ENCODE measurements around a stretch of chr3.

DNA sequence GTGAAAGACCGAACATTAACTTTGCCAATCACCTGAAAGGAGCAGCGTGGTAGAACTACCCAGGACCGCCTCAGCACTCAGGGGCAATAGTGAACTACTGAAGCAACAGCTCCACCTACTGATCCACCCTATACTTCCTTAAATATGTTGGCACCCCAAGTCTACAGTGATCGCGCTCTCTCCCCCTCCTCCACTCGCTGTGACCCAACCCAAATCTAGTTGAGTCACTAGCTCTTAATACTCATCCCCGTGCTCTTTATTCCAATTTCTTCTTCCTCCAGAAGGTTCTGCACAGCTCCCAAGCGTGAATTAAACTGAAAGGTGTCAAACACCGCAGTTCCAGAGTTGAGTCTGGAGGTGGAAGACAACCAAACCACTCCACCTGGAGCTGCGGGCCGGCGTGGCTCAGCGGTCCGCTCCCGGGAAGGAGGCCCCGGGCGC is 829 bp downstream of the NAA50 start:
- RRBS = 0% methylated on average over 2 of the region's 17 CpGs

- RRBS = 0% methylated on average over 2 of the region's 22 CpGs
These were observed 634 bp downstream of the ATP6V1A start for GRCh38 chr3:113747208-113748129.

DNA sequence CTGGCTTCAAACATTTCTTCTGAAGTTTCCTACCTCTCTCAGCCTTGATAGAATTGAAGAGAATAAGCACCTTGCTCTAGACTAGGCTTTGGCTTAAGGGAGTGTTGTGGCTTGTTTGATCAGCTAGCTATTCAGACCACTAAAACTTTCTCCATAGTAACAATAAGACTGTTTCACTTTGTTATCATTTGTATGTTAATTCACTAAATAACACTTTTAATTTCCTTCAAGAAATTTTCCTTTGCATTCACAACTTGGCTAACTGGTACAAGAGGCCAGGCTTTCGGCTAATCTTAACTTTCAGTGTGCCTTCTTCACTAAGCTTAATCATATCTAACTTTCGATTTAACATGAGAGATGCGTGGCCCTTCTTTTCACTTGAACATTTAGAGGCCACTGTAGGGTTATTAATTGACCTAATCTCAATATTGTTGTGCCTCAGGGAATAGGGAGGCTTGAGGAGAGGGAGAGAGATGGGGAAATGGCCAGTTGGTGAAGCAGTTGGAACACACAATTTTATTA is 8.0 kb upstream of the TIGIT start:
- RRBS = no CpG with 5 or more reads among the region's 3 CpGs

- RRBS = no CpG with 5 or more reads among the region's 3 CpGs
These were observed 159.2 kb downstream of the TIGIT start for GRCh38 chr3:114452956-114453472.

DNA sequence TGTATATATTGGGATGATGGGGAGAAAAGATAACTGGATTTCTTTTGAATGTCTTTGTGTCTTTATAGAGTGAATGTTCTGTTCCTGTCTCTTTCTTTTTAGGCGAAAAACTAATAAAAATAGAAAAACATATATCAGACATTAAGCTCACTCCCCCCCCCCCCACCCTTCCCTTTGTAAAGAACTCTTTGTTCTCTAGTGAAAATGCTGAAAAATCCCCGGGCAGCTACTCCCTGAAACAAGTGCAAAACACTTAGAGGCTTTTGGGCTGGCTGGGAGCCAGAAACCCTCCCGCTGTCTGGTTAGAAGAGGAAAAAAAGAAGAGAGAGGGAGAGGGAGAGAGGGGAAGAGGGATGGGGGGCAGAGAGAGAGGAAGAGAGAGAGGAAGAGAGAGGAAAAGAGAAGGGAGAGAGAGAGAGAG is 160.0 kb downstream of the TIGIT start:
- RRBS = no CpG with 5 or more reads among the region's 3 CpGs

DNA sequence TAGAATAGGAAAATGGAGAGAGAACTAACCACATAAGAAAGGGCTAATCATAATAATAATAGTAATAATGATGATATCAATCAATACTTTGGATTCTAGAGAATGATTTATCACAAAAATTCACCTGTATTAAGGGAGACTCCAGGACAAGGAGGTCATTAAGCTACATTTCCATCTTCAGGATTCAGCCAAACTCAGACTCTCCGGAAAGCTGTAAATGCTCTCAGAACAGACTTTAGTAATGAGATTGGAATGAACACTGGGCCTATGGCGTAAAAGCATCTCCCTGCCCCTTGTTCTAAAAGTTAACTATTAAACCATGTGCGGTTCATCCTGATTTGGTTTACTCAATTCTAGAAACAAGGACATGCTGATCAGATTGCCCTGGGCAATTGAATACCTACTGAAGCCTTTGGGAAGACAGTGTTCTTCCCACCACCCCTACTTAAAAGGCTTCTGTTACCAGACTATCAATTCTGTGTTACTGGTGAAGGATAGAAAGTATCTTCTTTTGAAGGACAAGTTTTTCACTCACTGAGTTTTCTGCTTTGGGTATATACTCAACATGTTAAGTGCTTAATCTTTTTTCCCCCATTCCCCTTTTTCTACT is 401.2 kb downstream of the ZBTB20 start:
- RRBS = no CpG with 5 or more reads among the region's 3 CpGs

- RRBS = no CpG with 5 or more reads among the region's 7 CpGs
These were observed 218.8 kb downstream of the ZBTB20 start for GRCh38 chr3:114928134-114928772.

DNA sequence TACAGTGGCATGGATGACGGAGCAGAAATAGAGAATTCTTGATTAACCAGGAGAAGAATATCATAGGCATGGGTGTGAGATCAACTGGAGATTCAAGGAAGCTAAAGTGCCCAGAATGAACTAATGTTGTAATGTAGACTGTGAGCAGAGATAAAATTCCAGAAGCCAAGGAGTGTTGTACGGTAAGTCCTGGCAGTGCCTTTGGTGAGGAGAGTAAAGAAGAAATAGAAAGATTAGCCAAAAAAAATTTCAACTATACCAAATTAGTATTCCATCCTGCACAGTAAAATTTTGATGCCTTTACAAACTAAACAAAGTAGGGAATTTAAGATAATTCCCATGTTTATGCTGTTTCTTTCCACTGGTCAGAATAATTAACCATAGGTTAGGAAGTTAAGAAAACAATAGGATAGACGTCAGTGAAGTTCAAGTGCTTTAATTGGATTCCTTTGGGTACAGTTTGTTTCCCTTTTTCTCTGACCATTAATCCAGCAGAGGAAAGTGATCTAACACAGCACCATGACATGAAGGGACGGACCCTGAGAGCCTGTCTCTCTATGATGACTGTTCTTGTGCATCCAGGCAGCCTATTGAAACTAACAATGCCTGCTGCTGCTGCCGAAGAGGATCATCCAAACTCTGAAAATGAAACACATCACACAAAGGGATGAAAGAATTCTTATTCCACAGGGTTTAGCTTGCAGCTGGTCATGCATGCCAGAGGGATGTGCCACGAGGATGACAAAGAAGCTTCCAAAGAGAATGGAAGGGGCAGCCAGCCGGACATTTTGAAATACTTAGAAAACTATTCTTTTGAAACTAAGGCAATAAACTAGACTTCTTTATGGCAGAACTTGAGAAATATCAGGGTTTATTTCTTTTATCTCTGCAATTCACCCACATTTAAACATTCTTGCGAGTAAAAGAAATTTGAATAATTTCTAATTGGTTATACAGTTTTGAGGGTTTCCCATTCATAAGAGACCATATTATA is 75.6 kb downstream of the ZBTB20 start:
- RRBS = no CpG with 5 or more reads among the region's 8 CpGs

GRCh38 chr3:115134626-115135474 is 12.2 kb downstream of the ZBTB20 start:
- RRBS = no CpG with 5 or more reads among the region's 6 CpGs

DNA sequence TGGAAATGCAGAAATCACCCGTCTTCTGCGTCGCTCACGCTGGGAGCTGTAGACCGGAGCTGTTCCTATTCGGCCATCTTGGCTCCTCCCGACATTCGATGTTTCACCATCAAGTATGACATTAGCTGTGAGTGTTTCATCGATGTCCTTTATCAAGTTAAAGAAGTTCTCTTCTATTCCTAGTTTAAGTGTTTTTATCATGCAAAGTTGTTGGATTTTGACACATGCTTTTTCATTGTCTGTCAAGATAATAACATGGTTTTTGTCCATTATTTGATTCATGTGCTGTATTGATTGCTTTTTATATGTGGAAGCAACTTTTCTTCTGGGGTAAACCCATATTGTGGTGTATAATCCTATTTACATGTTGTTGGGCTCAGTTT is 171.3 kb upstream of the ZBTB20 start:
- RRBS = no CpG with 5 or more reads among the region's 9 CpGs

DNA sequence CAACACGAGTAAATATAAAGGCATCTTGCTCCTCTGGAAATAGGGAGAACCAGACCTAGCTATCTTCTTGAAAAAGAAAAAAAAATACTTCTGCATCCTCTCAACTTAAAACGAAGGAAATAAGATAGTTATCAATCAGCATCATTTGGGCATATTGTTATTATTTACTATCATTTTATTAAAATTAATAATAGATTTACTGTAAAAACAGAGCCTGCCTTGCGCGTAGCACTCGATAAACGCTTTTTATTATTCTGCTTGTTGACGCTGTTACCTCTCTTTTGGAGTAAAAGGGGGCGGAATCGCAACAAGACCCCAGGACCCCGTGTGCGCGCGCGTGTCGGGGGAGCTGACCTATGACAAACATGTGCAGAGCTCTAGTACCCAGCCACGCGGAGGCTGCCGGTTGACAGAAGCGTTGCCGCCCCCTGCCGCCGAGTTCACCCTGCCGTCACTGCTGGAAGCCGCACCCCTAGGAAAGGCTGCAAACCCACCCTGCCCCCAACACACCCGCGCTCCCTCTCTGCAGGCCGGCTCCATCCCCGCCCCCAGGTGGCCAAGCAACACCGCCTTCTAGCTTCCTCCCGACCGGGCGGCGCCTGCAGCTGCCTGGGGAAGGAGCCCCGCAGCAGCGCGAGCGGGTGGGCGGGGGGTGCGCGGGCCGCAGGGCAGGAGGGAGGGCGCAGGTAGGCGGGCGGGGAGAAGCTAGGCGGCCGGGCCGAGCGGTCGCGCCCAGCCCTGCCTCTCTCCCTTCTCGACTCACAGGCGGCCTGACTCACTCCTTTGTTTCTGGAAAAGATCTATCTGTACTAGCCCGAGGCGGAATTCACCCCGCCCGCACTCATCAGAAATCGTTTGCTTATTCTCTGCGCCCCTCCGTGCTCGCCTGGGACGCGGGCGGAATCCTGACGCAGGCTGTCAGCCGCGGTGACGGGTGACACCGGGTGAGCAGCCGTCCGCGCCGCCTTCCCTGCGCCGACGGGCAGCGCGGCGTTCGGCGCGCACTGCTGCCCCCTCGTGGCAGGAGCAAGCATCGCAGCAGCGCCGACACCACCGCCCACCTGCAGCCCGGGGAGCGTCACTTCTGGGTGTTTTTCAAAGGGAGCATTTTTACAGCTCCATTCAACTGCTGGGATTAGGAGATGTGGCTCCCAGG is 160.7 kb downstream of the GAP43 start:
- RRBS = 1% methylated on average over 5 of the region's 88 CpGs

GRCh38 chr3:116254453-116254855 is 190.8 kb downstream of the LSAMP start:
- RRBS = no CpG with 5 or more reads among the region's 2 CpGs

DNA sequence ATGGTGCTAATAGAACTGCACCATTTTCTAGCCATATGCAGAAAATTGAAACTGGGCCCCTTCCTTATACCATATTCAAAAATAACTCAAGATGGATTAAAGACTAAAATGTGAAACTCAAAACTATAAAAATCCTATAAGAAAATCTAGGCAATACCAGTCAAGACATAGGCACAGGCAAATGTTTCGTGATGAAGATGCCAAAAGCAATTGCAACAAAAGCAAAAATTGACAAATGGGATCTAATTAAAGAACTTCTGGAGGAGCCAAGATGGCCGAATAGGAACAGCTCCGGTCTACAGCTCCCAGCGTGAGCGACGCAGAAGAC is 85.6 kb downstream of the LSAMP start:
- RRBS = no CpG with 5 or more reads among the region's 6 CpGs

DNA sequence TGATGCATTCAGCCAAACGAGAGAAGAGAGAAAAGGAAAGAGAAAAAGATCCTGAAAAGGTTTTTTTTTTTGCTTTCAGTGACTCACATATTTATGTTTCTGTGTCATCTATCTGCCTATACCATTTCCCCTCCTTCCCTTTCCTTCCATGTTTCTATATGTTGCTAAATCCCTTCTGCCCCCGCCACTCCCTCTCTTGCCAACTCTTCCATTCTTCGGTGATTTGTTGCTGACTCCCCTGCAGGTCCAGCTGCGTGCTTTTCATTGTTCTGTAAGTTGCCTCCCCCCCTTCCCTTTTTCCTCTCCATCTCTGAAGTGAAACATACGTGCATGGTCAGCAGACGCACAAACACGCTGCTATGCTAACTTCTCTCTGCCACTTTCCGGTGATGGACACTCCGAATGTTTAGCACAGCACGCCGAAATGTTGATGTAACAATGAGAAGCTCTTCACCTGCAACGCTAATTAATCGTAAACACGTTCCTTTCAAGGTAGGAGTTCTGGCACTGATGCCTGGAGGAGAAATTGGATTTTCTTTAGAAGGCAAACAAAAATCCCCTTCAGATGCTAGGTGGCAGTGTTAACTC is 418.8 kb upstream of the LSAMP start:
- RRBS = no CpG with 5 or more reads among the region's 14 CpGs

DNA sequence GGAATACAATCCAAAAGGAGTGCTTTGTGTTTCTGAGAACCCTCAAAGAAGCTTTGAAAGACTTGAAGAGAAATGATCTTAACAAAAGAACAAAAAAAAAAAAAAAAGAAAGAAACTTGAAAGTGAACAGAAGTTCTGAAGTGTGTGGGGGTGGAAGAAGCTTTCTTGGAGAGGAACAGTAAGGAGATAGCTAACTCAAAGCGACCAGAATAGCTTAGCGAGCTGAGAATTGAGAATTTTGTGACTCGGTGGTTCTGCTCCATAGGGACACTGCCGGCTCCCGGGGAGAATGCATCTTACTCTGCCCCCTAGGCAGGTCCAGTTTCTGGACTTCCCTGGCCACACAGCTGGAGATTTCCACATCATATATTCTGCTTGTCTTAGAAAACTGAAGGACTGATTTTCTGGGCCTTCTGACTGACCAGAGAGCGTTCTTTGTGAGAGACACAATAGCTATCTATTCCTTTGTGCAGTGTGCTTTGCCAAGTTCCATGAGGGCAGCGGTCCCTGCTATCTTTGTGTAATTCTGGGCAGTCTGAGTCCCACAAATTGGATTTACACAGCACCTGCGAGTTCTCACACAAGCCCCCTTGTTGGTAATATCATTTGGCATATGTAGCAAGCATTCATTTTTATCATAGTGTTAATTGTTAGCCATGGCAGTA is 952.8 kb upstream of the LSAMP start:
- RRBS = no CpG with 5 or more reads among the region's 8 CpGs

GRCh38 chr3:117427544-117427840 is 982.2 kb upstream of the LSAMP start:
- RRBS = no CpG with 5 or more reads among the region's 3 CpGs

DNA sequence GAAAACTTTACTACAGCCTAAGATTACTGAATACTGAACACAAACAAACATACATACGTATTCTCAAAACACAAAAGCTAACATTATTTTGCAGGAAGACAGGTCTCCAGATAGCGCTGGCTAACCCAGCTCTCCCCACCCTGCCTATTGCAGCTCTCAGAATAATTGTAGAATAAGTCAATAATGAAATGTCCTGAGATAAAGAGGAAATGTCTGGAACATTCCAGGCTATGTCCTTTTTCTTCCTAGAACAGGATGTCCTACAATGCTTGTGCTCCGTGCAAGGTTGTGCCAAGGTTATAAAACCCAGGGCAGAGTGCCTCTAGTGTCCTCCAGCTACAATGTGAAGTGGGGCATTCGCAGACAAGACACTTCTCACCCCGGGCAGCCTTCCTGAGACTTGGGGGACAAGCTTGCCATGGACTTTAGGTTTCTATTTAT is 1164.8 kb upstream of the LSAMP start:
- RRBS = no CpG with 5 or more reads among the region's 5 CpGs

DNA sequence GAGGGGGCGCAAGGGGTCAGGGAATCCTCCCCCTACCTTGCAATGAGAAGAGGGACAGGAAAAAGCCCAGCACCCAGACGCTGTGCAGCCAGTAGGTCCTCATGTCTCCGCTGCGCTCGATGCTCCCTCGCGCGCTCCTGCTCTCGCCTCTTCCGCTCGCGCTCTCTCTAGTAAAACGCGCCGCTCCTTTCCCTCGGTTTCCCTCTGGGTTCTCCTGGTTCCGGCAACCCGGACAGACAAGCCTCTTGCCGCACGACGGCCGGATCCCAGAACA is 1037.6 kb downstream of the IGSF11 start:
- RRBS = 80% methylated on average over 1 of the region's 22 CpGs

DNA sequence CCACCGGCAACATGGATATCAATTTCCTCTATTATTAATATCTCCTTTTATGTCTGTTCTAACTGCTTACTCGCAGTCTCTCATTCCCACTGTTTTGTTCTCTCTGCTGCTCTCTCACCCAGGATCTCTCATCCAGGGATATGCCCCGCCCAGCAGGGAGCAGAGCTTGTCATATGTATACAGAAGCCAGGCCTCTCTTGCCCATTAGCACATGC is 61.7 kb downstream of the IGSF11 start:
- RRBS = no CpG with 5 or more reads among the region's 3 CpGs

GRCh38 chr3:119278972-119279665 is 15.1 kb upstream of the ARHGAP31 start:
- RRBS = no CpG with 5 or more reads among the region's 9 CpGs